Foreskin keratinocyte (primary cell): ENCODE measurements around a stretch of chr2.

DNA sequence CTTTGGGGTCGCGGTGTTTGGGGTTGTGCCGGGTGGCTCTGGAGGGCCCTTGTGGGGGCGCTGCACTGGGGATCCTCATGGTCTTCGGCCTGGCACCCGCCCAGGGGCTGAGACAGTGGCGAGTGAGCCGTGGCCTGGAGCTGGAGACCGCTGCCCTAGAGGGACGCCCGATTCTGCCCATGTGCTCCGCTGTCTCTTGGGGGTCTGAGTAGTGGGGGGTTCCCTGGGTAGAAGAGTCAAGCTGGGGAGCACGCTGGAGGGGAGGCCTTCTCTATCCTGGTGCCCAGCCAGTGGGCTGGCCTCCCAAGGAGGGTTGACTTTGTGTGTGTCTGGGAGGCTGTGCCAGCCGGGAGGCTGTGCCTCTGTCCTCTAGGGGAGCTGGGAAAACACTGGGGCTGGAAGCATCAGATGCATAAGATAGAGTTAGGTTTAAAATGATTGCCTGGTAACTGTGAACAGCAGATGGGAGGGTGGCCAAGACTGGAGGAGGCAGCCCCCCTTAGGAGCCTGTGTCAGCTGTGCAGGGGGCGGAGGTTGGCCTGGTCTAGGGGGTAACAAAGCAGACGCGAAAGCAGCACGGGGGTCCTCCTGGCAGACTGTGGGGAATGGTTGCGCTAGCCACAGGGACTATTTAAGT lies 1.2 kb downstream of the ING5 start:
- RAMPAGE, total RNA = no peak

- RAMPAGE, total RNA = no peak
Measured at GRCh38 chr2:241743542-241743823, 9.1 kb downstream of the D2HGDH start.

DNA sequence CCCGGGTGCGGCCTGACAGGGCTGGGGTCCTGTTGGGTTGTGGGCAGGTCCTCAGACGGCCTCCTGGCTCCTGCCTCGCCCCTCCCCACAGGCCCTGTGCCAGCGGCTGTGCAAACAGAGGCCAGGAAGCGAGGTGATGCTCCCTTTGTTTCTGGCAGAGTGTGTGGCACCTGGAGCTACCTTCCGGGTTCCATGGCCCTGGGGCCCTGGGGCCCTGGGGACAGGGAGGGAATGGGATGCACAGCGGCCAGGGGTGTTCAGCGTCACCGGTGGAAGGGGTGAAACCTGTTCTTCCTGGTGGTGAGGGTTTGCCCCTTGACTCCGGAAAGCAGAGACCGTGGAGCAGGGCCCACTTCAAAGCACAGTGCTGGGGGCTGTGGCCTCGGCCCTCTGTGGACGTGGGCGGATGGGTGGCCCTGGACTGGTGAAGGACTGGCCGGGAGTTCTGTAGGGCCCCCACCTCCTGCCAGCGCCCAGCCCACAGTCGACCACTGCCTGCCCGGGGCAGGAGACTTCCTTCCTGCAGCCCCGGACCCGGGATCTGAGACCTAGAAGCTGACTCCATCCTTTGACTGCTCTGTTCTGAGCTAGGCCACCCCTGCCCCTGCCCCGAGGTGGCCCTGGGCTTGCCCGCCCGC lies 2.6 kb upstream of the GAL3ST2 start:
- RAMPAGE, total RNA = no peak

- RAMPAGE, total RNA = no peak
Measured at GRCh38 chr2:241798078-241798702, 10.8 kb upstream of the NEU4 start.

- RAMPAGE, total RNA = no peak
Measured at GRCh38 chr2:241867255-241867773, 2.2 kb upstream of the RTP5 start.

DNA sequence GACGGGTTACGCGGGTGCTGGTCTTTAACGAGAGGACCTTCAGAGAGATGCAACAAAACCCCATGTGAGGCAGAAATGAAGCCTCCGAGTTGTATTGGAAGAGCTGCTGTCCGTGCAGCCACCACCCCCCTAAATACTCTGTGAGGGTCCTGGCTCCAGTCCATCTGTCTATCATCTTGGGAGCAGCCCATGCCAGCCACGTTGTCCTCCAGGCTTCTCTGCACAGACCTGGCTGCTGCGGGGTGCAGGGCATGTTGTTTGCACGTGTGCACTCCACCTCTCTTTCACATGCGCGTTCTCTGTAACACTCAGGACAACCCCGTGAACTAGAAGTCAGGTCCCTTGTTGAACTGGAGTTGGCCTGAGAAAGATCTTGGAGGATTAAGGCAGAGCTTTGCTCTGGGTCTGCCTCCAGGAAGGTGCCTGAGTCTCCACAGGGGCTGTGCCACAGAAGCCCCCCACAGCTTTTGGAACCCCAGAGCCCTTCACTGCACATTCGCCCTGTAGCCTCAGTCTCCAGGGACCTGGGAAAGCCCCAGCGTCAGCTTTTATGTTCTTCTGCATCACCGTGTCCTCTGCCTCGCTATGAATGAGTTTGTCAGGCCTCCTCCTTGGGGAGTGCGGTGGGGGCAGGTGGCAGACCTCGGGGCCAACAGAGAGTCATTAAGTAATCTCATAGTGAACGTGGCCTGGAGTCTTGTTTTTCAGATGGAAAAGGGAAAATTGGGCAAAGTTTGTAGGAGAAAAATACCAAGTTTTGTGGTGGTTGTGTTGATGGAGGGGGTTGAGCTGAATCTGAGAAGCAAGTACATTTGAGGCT lies 14.2 kb downstream of the FAM240C start:
- RAMPAGE, total RNA = no peak

DNA sequence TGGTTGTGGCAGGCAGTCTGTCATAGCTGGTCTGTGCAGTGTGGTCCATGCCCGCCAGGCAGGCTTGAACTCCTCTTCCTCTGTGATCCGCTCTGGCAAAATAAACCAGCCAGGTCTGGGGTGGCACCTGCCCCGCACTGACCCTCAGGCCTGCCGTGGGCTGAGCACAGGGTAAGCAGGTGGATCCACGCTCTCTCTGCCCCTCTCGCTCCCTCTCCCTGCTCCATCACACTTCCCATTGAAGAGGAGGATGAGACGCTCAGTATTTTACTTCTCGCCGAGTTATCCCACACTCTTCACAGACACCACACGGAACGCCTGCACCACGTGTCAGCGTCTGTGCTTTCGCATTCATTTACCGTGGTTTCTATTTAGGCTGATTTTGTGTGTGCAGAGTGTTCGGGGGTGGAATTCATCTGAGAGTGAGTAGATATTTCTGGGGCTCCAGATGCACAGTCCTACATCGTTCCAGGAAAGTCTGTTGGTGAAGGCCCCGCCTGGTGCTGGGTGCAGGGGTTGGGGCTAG lies 25.7 kb upstream of the FAM240C start:
- RAMPAGE, total RNA = no peak

- RAMPAGE, total RNA = no peak
Measured at GRCh38 chr2:242084657-242084900, 184.3 kb upstream of the FAM240C start.